Karpas-422 (cell line): Measurements from ENCODE around the genes GADD45A, NEGR1 and FPGT.

GRCh38 chr1:67521845-67522409 is 91.7 kb upstream of the SERBP1 start:
- PRO-cap = no peak
- RAMPAGE, long total RNA = no peak

GRCh38 chr1:67588154-67588714 is 96.8 kb upstream of the GADD45A start:
- PRO-cap = no peak
- RAMPAGE, long total RNA = no peak

DNA sequence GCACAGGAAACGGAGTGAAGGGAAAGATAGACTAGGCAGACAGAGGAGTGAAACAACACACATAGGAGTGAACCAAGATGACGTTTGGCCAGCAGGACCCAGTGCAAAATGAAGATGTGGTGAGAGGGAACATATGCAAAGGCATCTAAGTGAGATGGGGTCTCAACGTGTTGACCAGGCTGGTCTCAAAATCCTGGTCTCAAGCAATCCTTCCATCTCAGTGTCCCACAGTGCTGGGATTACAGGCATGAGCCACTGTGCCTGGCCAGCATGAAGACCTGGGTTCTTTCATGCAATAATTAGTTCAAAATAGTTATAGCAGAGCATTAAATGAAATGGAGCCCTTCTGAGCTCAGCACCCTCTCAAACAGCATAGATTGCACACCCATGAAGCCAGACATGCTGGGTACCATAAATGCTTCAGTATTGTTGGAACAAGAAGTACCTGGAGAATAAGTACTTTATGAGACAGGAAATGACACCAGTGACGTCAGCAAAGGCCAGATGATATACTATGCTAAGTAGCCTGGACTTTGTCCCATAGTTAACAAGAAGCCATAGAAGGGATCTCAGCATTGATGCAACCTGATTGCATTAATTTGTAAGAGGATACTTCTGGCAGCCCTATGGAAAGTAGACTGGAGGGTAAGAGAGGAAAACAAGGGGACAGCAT is 16.5 kb upstream of the GADD45A start:
- PRO-cap = no peak
- RAMPAGE, long total RNA = no peak

GRCh38 chr1:67685104-67686200 is at the start of gene GADD45A:
TSS of gene GADD45A (plus strand) at chr1:67685201.
- PRO-cap = unidirectional peak, plus-strand start at chr1:67685201
- RAMPAGE, long total RNA = no peak

DNA sequence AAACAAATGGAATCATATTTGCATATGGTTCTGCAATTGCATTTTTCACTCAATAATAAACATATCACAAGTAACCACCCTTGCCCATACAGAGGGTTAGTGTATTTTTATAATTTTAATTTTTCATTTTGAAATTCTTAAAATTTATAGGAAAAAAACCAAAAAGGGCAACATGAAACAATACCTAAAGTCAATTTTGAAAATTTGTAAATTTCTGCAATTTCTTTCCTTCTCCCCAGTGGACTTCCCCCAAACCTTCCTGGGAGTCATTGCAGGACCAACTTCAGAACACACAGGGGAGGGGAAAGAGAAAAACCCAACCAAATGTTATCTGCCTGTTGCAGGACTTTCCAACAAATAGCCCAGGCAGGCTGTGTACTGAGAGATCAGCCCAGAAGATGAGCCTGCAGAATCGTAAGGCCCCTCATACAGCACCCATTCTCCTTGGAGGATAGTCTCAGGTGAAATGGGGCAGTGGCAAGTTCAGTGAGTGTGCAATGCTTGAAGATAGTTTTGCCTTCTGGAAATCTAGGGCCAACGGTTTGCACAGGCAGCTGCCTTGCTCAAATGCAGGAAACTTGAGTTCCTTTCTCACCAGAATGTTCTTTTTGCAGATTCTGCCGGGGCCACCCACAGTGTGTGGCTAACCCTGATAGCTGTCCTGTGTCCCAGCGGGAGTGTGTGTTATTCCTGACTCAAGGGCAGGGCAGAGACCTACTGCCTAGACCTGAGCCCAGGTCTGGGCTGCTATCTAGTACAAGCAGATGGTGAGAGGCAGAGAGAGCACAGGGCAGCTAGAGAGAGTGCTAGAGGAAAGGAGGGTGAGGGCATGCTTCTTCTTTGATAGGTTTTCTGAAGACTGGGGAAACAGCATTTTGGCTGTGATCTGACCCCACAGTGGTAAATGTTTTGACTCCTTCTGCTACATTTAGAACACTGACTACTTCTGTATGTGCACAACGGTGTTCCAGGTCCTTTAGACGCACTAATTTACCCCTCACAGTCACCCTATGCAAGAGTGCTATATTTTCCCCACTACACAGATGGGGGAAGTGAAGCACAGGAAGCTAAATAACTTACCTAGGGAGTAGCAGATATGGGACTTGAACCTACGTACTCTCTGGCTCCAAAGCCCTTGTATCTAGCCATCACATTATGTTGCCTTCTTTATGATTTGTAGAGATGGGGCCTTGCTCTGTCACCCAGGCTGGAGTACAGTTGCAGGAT is 48.9 kb downstream of the GADD45A start:
- PRO-cap = no peak
- RAMPAGE, long total RNA = no peak

DNA sequence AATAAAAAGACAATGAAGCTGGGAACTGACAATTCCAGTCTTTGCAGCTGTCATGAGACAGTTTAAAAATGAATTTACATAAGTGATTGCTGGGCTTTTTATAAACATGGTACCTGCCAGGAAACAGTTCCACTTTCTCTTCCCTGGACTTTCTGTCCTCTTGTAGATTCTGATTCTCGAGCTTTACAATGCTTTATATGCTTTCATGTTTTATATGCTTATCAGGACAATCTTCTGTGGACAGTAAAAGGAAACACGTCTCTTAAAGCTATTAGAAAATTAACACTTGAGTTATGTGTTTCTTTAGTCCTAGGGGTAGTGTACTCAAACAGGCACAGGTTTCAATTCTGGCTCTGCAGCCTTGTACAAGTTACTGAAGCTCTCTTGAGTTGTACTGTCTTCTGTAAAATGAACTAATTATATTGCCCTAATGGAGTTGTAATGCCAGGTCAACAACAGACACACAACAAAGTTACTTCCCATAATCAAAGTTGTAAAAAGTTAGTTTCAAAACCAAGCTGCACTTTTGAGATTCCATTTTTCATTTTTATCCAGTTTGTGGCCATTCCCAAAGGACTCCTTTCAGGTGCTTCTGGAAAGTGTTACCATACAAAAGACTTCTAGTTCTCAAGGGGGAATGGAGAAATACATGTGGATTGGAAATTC is 18.7 kb downstream of the GNG12 start:
- PRO-cap = no peak
- RAMPAGE, long total RNA = no peak

GRCh38 chr1:68145625-68146300 is 86.6 kb downstream of the WLS start:
- PRO-cap = no peak
- RAMPAGE, long total RNA = no peak

DNA sequence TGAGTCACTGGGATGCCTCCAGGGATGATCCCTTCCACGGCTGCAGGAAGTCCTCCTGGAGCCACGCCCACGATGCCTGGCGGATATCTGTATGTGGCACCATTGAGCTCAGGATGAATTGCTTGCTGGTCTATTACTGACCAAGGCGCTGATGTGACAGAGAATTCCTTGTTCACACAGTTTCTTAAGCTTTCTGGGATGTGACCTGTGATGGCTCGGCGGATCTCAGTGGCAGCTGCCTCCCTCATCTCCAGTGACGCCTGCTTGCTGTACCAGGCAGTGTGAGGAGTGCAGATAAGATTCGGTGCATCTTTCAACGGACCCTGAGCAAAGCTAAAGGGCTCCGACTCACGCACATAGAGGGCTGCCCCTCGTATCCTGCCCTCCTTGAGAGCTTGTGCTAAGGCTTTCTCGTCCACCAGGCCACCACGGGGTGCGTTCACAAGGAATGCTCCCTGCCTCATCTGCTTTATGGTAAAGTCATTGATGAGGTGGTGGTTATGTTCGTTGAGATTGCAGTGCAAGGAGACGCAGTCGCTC is 70.4 kb downstream of the WLS start:
- PRO-cap = no peak
- RAMPAGE, long total RNA = no peak

DNA sequence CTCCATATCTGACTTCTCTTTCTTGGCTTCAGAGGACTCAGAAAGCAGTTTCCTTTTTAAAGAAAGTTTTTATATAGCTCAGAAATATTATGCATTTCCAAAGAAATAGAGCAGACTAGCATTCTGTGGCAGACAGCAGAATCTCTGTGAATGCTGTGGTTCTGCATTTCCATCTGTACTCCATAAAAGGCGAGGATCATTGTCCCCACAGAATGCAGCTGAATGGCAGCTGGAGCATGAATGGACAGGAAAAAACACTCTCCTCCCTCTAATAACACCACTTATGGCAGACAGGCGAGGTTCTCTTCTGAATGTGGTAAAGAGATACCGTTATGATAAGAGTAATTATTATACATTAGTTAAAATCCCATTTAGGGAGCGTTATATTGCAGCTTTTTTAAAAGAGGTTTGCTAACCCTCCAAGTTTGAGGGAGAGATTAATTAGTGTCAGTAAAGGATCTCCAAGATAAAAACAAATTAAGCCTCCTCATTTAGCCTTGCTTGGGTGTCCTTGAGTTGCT is 81.4 kb upstream of the WLS start:
- PRO-cap = no peak
- RAMPAGE, long total RNA = no peak

DNA sequence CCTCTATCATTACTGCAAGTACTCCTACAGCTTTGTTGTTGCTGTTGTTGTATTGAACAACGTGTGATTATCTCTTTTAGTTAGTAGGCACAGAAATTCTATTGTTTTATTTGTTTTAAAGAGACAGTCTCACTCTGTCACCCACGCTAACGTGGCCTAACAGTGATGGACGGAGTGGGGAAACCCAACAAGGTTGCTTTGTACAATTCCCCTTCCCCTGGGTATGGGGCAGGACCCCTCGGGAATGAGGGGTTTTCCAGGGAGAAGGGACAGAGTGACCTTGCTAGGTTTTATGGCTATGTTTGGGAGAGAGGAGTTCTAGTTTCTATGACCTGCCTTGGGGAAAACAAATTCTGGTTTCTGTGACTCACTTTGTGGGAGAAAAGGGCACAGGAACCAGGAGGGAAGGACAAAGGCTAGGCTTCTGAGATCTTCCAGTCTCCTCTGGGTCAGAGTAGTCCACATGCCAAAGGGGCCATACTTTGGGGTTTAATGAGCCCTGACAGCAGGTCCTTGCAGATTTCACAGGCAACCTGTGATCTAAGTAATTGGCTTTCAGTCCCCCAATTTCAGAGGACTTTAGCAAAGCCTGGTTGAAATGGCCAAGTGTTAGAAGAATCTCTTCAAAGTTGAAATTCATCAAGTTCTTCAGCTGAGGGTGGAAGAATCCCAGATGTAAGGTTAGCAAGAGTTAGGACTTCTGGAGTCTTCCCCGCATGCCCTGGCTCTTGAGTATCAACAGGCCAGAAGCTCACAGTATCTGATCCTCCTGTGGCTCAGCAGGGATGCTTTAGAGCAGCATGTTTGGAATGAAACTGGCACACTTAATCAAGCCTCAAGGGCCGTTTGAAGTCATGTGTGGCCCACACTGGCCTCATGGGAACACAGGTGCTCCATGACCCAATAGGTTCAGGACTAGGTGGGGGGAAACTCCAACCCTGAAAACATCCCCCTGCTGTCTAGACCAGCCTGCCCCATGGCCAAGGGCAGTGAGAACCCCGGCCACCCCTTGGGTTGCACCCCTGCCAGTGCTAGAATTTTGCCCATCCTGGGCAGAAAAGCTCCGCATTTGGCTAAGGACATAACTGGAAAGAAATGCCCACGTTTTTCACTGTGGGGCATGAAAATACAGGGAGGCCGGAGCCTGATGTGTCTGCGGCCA is 5.7 kb upstream of the PTGER3 start:
- PRO-cap = no peak
- RAMPAGE, long total RNA = no peak

GRCh38 chr1:71081572-71082038 is 770 bp upstream of the ZRANB2 start:
- PRO-cap = no peak
- RAMPAGE, long total RNA = no peak

GRCh38 chr1:71404396-71405132 is 323.7 kb upstream of the ZRANB2 start:
- PRO-cap = no peak
- RAMPAGE, long total RNA = no peak

DNA sequence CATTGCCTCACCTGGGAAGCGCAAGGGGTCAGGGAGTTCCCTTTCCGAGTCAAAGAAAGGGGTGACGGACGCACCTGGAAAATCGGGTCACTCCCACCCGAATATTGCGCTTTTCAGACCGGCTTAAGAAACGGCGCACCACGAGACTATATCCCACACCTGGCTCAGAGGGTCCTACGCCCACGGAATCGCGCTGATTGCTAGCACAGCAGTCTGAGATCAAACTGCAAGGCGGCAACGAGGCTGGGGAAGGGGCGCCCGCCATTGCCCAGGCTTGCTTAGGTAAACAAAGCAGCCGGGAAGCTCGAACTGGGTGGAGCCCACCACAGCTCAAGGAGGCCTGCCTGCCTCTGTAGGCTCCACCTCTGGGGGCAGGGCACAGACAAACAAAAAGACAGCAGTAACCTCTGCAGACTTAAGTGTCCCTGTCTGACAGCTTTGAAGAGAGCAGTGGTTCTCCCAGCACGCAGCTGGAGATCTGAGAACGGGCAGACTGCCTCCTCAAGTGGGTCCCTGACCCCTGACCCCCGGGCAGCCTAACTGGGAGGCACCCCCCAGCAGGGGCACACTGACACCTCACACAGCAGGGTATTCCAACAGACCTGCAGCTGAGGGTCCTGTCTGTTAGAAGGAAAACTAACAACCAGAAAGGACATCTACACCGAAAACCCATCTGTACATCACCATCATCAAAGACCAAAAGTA is 433.2 kb upstream of the ZRANB2 start:
- PRO-cap = no peak
- RAMPAGE, long total RNA = no peak

- PRO-cap = no peak
- RAMPAGE, long total RNA = no peak
These were observed 355.7 kb downstream of the NEGR1 start for GRCh38 chr1:71926427-71927158.

DNA sequence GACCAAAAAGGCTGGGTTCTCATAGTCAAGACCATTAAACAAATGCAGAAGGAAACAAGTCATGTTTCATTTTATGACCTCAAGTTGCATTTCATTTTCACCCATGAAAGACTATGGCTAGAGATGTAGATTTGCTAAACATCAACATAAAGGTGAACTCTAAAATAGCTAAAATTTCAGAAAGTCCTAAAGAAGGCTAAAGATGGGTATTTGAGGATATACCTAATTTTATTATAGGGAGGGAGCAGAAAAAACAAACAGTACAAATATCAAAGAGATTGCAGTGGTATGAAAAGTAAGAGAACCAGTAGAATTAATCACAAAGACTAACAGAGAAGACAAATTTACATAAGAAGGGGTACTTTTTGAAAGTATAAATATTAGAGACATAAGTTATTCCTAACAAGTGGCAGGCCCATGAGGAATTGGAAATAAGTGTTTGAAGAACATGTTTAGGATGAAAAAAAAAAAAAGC is 75.7 kb downstream of the NEGR1 start:
- PRO-cap = no peak
- RAMPAGE, long total RNA = no peak

GRCh38 chr1:72282273-72283151 is at the start of gene NEGR1:
TSS of gene NEGR1 (minus strand) at chr1:72282539.
- PRO-cap = no peak
- RAMPAGE, long total RNA = no peak

DNA sequence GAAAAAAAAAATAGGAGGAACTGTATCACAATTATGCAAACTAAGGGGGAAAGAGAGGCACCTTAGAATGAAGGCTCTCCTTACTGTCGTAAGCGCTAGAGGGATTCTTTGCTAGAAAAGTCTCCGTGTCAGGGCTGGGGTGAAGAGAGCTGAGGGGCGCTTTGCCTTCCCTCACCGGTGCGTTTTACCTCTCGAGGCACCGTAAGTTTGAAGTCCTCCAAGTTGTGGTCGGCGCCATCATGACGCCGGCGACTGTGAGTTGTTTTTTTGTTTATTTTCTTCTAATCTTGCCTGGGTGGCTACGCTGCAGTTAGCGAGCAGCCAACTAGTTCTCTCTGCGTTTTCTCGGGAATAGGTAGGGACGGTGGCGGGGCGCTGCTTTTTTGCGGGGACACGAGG is 812 bp upstream of the NEGR1 start:
- PRO-cap = no peak
- RAMPAGE, long total RNA = no peak

GRCh38 chr1:74197695-74198816 is at the start of gene FPGT:
TSS of gene FPGT (plus strand) at chr1:74198242.
- PRO-cap = bidirectional peak, plus-strand start at chr1:74198331, minus-strand start at chr1:74197993; unidirectional peak, plus-strand start at chr1:74198466
- RAMPAGE, long total RNA = start-site peak on the plus strand at chr1:74198242-74198316, 27 and 73 reads in 2 replicates

DNA sequence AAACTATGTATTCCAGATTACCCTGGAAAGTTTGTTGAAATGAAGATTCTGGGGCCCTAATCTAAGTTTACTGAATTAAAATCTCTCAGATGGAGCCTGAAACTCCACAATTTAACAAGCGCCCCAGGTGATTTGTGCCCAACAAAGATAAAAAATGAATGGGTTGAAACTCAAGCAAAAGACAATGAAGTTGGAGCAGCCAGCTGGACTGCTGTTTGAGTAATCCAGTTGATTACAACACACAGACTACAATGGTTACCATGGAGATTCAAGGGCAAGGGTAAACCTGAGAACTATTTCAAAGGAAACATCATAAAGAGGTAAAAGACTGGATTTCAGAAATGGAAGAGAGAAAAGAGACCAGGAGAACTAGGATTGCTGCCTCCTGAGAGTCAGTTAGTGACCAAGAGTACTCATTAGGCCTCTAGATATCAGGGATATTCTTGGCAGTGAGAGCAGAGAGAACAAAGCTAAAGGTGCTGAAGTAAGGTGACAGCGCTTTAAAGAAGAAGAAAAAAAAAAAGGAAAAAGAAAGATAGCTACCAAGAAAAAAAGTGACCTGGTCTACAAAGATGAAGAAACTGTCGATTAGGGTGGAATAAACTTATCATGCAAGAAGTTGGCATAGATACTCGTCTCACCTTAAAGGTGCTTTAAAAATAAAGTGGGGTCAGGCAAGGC is 44.5 kb downstream of the LRRC53 start:
- PRO-cap = no peak
- RAMPAGE, long total RNA = no peak

GRCh38 chr1:74504997-74505671 is 7.3 kb downstream of the LRRC53 start:
- PRO-cap = bidirectional peak, plus-strand start at chr1:74505455, minus-strand start at chr1:74505356
- RAMPAGE, long total RNA = no peak